ENCODE data around the genes DRAXIN and MTHFR.

DNA sequence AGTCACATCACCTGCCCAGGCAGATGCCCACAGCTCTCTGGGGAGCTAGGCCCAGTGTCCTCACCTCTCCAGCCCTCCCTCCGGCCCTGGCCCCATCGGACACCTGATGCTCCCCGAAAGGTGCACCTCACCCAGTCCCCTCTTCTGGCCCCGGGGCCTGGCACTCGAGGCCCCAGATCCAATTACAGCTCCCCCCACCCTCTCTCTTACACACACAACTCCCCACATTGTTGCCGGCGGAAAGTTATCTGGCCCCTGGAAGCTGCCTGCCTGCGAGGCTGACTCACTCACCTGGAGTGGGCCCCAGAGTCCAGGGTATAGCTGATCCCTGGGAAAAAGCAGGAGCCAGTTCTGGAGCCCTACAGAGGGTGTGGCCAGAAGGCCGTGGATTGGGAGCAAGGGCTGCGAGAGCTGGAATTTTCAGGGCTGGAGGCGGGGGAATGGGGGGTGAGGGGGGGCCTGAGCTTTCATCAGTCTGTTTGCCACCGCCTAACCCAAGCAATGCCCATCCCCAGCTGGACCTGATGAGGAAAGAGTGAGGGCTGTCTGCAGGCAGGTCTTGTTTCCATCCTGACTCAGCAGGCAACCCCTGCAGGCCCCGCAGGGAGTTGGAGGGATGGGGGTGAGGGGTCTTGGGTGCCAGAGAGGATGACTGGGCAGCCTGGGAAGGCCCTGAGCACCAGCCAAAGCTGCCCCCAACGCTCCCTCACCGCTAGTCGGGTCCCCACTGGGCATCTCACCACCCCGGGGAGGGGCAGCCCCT is 948 bp downstream of the FBXO2 start:
- PRO-cap, 2 experiments = no peak in any of the 2 experiments

DNA sequence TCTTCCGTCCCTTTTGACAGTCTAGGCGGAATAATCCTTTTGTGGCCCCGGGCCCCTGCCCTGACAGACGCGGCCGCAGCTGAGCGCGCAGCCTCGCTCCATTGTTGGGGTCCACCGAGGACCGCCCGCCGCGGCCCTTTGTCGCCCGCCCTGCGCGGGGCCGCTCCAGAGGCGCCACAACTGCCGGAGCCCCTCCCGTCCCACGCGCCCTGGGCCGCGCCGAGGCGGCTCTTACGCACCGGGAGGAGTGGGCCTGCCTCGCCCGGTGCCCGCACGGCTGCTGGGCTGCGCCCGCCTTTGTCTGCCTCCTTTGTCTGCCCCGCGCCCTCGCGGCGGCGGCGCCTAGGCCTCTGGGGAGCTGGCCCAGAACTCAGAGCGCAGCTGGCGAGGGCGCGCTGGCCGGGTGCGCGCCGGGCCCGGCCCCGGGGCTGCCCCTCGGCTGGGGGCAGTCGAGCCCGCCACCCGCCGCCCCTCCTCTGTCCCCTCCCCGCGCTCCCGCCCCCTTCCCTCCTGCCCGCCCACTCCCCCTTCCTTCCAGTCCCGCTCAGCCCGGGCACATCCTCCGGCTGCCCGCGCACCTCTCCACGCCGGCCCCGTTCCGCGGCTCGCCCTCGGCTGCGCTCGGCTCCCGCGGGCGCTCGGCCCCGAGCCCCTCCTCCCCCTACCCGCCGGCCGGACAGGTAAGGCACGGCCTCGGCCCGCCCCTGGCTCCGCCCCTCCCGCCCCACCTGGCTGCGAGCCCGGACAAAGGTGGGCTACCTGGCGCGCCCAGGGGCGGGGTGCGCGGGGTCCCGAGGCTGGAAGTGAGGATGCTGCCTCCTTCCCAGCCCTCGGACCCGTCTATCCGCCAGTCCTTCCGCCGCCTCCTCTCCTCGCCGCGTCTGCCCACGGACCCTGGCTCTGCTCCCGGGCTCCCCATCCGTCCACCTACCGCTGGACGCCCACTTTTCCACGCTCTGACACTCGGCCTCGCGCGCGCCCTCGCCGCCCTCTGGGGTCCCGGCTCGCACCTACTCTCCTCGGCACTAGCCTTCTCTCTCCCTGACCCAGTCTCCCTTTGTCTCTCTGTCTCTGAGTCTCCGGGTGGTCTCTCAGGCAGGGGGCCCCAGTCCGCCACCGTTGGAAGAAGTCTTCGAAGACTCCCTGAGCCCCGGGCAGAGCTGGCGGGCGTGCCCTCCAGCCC is at the start of gene DRAXIN:
Gene DRAXIN (plus strand): TSS at position 537 of the 1,183 bp plus-strand sequence.
- PRO-cap, 2 experiments = peak in 1 of 2 experiments; most common plus-strand start position 556 of the sequence (in 1); most common minus-strand start position 318 of the sequence (in 1)

DNA sequence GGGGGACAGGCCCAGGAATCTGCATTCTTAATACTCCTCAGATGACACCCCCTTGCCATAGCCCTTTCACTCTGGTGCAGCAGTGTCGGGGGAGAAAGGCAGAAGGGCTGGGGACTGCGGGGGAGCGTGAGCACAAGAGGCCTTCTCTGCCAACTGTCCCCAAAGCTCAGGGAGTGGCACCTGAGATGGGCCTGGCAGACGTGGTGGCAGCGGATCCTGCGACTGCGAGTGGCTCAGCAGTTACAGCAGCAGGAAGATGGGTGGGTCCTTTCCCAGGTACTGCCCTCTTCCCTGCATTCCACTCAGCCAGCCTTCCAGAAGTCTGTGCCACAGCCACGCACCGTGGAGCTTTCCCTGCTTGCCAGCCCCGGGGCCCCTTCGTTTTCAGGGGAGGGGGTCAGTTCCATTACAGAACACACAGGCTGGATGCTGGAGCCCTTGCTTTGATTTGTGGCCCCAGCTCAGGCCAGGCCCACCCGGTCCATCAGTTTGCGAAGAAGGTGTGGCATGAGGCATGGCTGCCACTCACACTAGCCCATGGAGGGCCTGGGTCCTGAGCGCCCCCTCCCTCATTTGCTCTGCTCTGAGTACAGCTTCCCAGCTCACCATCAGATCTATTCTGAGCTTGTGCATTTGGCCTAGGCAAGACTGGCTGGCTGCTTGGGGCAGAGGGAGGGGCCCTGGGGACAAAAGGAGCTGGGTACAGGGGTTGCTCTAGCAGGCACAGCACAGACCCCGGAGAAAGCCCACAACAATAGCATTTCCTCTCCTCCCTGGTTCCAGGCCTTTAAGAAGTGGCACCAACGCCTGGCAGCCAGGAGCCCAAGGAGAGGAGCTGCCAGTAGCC is 17.1 kb downstream of the MTHFR start:
- PRO-cap, 2 experiments = no peak in any of the 2 experiments

DNA sequence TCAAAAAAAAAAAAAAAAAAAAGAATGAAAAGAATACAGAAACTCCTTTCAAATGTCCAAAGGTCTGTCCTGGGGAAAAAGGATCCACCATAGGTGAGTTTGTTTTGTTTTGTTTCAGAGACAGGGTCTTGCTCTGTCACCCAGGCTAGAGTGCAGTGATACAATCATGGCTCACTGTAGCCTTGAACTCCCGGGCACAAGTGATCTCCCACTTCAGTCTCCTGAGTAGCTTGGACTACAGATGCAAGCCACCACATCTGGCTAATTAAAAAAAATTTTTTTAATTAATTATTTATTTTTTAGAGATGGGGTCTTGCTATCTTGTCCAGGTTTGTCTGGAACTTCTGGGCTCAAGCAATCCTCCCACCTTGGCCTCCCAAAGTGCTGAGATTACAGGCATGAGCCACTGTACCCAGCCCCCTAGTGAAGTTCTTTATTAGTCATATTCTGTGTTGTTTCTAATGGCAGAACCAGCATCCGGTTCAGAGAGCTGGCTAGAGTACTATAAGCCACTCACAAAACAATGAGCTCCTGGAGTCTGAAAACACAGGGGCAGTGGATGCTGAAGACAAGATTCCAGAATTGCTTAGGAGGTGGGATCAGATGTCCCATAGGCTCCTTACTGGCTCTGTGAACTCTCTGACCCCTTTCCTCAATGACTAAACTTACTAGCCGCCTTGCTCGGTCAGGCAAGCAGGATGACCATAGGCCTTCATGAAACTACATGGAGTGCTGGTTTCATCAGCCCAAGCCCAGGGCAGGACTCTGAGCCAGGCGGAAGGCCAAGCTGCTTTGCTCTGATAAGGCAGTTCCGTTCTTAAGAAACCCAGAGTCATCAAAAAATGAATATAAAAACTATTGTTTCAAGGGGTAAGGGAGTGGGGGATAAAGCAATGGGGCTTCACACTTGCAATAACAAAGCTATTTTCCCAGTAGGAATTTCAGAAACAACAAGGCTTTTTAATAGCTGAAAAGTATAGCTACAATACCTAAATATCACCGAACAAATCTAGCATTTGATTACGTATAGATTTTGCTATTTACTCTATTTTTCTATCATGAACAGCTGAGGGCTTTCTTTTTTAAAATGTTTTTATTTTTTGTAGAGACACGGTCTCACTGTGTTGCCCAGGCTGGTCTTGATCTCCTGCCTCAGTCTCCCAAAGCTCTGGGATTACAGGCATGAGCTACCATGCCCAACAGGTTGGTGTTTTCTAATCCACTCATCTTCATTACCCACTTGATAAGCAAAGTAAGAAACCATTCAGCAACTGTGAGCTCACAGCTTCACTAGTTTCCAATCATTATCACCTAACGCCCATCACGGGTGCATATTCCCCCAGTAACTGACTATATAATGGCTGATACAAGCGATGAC is 8.1 kb downstream of the MTHFR start:
- PRO-cap, 2 experiments = no peak in any of the 2 experiments

DNA sequence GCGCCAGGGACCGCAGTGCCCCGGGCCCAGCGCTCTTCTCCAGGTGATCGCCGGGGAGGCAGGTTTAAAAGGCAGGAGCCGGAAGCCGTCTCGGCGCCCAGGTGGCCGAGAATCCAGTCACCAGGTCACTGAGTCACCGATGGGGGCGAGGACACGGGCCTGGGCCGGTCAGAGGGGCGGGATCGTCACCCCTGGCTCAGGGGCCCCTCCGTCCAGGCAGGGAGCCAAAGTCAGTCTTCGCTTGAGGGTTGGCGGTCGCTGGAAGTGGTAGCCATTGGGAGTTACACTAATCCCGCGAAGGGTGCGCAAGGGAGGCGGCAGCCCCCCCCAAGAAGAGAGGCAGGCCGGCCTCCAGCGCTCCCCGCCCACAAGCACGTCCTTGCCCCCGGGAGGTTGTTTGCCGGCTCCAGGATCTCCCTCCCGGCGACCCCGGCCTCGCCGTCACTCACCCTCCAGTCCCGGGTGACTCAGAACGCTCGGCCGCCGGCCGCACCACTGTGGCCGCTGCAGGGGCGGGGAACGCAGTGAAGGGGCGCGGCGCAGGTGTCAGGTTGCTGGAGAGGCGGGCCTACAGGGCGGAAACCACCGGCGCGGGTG is at the start of gene MTHFR:
Gene MTHFR (minus strand): TSS at position 526 of the 597 bp plus-strand sequence.
- PRO-cap, 2 experiments = peak in 2 of 2 experiments; most common plus-strand start position 233 of the sequence (in 2); most common minus-strand start position 41 of the sequence (in 2)

DNA sequence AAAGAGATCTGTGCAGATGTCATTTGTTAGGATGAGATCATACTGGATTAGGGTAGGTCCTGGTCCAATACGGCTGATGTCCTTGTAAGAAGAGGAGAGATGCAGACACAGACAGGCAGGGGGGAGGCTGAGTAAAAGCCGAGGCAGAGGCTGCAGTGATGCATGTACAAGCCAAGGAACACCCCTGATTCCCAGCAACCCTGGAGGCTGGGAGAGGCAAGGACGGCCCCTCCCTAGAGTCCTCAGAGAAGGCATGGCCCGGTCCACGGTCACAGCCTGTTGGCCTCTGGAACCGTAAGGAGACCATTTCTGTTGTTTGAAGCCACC is 15.9 kb upstream of the NPPB start:
- PRO-cap, 2 experiments = no peak in any of the 2 experiments

DNA sequence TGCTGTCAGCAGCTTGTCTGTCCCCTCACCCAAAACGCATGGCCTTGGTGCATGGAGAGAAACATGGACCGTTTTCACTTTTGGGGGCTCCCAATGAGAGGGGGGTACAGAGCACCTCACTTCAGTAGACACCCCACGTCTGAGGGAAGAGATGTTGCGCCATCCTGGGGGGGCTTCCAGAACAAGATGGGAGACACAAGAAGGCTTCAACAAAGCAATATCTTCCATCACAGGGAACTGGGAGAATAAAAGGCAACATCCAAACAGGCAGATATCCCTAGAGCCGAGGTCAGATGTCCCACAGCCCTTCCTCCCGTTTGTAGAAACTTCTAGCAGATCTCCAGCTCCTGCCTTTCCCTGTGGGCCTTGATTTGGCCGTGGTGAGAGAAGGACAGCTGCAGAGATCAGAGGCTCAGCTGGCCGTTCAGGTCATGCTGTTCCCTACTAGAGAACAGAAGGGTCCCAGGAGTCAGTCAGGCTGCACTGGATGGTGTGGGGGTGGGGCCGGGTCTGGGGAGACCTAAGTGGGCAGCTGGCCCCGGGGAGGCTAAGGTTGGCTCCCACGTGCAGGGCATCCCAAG is 4.3 kb downstream of the PLOD1 start:
- PRO-cap, 2 experiments = no peak in any of the 2 experiments

DNA sequence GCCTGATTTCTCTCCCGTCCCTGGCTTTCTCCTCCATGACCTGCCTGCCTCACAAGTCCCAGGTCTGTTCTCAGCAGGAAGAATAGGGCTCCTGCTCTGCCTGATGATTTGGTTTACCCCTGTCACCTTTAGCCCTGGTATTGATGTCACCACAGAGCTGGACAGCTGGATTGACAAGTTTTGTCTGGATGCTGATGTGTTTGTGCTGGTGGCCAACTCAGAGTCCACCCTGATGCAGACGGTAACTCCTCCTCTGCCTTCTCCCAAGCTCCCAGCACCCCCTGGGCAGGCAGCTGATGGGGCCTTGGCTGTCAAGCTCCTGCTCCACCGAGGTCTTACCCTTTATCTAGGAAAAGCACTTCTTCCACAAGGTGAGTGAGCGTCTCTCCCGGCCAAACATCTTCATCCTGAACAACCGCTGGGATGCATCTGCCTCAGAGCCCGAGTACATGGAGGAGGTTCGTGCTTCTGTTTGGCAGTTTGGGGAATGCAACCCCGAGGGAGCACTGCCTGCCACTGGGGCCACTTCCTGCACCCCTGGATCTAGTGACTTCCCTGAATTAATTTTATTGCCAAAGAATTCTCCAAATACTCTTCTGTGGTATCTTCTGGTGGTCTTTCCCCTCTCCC is 18.5 kb downstream of the MFN2 start:
- PRO-cap, 2 experiments = no peak in any of the 2 experiments

DNA sequence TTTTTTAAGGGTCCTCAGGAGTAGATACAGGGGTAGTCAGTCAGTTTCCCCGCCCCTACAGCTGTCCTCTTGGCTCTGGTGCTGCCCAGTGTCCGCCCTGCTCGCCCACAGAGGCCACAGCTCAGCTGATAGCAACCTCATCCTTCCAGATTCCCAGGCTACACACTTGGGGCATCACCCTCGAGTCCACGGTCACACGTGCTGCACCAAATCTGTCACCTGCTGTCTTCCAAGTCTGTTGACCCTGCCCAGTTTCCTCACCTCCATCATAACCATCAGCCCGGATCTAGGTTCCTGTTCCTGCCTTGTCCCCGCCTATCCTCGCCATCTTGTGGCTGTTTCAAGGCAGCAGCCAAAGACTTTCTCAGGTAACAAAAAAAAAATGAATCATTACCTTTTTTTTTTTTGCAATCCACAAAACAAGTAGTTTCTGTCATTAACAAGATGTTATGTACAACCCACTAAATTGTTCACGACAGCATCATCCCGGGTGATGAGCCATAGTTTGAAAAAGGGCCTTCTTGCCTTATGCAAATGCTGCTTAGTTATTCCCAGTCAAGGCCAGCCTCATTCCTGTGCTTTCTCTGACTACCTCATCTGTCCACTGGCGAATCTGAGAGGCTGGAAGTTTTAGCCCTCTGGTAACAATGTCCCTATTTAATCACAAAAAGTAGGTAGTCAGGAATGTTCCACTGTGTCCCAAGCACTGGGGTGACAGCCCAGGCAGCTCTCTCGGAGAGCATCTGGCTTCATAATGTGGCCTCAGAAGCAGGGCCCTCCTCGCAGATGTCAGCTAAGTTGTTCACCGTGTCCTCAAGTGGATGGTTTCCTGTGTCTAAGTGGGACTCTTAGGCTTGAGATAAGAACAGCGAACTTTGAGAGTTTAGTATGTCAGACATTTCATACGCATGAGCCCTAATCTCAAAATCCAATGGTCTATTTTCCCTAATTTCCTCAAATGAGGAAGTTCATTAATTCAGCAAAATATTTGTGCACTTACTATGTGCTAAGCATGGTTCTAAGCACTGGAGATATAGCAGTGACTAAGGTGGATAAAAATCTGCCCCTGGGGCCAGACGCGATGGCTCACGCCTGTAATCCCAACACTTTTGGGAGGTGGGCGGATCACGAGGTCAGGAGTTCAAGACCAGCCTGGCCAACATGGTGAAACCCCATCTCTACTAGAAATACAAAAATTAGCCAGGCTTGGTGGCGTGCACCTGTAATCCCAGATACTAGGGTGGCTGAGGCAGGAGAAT is 4.8 kb upstream of the MIIP start:
- PRO-cap, 2 experiments = no peak in any of the 2 experiments

DNA sequence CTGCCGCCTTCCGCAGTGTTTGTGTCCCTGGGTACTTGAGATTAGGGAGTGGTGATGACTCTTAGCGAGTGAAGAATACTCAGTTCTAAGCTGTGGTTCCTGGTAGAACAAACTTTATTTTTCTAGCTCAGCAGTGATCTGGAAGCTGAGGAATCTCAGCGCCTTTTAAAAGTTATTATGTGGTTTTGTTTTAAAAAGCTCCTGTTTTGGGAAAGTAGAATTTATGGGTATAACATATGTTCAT is 29.8 kb upstream of the TNFRSF1B start:
- PRO-cap, 2 experiments = no peak in any of the 2 experiments

- PRO-cap, 2 experiments = no peak in any of the 2 experiments
Measured at GRCh38 chr1:12190776-12191486, 24.1 kb downstream of the TNFRSF1B start.

GRCh38 chr1:12337790-12338437 is 108.1 kb downstream of the VPS13D start:
- PRO-cap, 2 experiments = no peak in any of the 2 experiments

- PRO-cap, 2 experiments = no peak in any of the 2 experiments
Measured at GRCh38 chr1:12339673-12340118, 109.9 kb downstream of the VPS13D start.

GRCh38 chr1:12435488-12436755 is 182.1 kb downstream of the DHRS3 start:
- PRO-cap, 2 experiments = peak in 1 of 2 experiments; most common minus-strand start chr1:12435753 (in 1)

DNA sequence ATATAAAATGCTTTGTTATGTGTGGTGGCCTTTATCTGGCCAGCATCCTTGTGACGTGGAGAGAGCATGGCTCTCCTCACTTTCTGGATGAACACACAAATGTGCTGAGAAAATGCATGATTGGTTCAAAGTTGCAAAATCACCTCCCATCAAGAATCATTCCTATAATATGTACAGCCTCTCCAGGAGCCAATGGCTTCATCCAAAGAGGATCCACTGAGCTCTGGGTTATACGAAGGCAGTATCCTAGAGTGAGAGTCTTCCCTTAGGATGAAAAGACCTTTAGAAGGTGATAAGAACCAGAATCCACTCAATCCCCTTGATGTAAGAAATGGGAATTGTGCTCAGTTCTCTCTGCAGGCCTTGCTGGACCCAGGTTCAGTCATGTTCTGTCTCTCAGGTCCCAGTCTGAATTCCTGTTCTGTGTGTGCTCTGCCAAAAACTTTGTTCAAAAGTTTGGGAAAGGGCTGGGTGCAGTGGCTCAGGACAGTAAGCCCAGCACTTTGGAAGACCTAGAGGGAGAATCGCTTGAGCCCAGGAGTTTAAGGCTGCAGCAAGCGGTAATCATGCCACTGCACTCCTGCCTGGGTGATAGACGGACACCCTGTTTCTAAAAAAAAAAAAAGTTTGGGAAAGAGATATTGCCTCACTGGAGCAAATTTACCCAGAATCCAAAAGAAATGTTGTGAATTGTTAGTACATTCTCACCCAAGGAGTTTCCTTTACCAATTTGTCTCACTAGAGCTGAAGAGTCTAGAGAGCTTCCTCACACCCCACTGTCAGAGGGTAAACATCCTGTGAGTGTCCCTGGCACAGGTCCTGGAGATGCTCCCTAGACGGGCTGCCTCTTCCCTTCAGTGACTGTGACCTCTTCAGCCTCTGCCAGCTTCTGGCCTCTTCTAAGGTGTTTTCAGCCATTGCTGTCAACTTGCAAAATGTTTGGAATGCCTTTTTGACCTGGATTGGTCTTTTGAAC is 159.8 kb downstream of the DHRS3 start:
- PRO-cap, 2 experiments = no peak in any of the 2 experiments

- PRO-cap, 2 experiments = no peak in any of the 2 experiments
Measured at GRCh38 chr1:12472765-12473201, 145.2 kb downstream of the DHRS3 start.

- PRO-cap, 2 experiments = no peak in any of the 2 experiments
Measured at GRCh38 chr1:12519654-12520208, 98.3 kb downstream of the DHRS3 start.

DNA sequence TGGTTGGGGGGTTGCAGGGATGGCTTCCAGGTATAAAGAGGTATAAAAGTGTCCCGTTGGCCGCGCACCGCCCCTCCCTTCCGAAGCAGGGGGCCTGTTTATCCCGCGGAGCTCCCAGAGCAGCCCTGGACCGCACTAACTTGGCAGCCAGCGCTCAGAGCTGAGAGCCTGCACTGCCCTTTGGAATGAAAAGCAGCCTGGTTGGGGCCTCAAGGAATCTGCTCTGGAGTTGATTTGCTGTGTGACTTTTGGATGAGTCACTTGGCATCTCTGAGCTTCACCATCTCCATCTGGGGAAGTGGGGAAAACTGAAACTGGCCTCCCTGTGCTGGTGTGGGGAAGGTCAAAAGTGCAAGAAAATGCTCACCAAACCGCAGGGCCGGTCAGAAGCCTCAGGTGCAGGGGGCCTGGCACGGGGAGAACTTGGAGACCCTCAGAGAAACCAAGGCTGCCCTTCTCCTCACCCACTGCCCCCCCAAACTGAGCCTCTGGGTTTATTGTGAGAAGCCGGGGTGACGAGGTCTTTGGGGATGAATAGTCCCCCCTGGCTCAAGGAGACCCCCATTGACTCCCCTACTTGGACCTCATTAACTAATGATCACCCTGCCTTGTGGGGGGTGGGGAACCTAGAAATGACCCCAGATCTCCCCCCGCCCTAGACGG is 21.4 kb downstream of the DHRS3 start:
- PRO-cap, 2 experiments = no peak in any of the 2 experiments

- PRO-cap, 2 experiments = no peak in any of the 2 experiments
Measured at GRCh38 chr1:13728191-13728675, 28.2 kb downstream of the PRDM2 start.

GRCh38 chr1:13731972-13732198 is 31.9 kb downstream of the PRDM2 start:
- PRO-cap, 2 experiments = no peak in any of the 2 experiments

Measured in cytotoxic T cell (primary cell).